ENCODE results near the gene RB1.

DNA sequence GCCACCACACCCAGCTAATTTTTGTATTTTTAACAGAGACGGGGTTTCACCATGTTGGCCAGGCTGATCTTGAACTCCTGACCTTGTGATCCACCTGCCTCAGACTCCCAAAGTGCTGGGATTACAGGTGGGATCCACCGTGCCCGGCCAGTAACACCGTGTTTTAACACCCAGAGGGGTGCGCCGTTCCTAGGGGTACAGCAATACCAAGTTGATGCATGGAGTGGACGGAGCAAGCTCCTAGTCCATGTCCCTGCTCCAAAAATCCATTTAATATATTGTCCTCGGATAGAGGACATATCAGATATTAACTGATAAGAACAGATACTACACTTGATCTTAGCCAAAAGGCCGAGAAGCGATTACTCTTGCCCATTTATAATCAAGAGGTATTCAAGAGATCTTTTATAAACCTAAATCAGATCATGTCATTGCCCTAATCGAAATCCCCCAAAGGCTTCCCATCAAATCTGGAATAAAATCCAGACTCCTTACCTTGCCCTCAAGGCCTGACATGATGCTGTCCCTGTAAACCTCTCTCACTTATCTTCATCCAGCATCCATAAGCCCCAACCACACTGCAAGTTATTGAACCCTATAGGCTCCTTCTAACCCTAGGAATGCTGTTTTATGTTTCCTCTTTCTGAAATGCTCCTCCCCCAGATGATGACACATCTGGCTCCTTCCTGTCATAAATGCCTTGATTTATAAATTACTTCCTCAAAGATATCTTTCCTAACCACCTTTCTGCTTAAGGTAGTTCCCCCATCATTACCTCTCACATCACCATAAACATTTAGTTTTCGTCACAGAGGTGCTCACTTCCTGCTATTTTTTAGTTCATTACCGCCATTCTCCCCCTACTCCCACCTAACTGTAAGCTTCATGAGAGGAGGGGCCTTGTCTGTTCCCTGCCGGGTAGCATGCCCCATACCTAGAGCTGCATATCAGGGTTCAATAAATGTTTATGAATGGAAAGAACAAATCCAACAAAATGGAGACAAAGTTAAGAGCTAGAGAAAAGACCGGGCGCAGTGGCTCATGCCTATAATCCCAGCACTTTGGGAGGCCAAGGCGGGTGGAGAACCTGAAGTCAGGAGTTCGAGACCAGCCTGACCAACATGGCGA is 12.5 kb downstream of the RUBCNL start:
- PRO-cap, result no peak

- PRO-cap, result no peak
Measured at GRCh38 chr13:46403807-46404242, 16.8 kb upstream of the RUBCNL start.

DNA sequence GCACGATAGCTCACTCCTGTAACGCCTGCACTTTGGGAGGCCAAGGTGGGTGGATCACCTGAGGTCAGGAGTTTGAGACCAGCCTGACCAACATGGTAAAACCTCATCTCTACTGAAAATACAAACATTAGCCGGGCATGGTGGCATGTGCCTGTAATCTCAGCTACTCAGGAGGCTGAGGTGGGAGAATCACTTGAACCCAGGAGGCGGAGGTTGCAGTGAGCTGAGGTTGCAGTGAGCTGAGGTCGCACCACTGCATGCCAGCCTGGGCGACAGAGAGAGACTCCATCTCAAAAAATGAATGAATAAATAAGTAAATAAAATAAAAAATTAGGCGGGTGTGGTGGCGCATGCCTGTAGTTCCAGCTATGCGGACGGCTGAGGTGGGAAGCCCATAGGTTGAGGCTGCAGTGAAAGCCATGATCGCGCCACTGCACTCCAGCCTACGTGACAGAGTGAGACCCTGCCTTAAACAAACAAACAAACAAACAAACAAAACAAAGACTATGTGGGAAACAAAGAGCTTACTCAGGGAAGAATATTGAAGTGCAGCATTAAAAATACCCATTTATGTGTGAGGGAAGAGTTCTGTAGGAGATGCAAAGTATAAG is 4.7 kb downstream of the LRCH1 start:
- PRO-cap, result no peak

DNA sequence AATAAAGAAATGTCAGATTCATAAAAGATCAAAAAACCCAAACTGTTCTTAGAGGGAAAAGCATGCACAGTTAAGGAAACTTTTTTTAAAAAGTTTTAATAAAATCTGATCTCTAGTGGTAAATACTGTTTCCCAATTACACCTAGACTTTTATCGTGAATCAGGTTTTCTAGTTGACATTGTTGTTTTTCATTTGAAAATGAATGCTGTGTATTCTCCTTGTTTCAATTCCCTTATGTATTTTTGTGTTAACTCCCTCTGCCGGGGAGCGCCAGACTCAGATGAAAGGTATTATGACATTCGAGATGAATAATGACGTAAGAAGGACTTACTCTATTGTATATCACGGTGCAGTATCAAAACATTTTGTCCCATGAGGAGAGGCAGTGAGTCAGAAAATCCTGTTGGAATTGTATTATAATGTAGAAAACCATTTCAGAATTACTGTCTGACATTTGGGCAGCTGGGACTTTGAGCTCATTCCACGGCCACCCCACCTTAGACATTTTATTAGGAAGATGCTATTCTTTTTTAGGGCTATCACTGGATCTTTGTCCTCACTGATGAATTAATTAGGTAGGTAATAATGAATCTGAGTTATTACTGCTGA is 61.6 kb downstream of the LRCH1 start:
- PRO-cap, result no peak

GRCh38 chr13:46660586-46661494 is 107.9 kb downstream of the LRCH1 start:
- PRO-cap, result no peak

DNA sequence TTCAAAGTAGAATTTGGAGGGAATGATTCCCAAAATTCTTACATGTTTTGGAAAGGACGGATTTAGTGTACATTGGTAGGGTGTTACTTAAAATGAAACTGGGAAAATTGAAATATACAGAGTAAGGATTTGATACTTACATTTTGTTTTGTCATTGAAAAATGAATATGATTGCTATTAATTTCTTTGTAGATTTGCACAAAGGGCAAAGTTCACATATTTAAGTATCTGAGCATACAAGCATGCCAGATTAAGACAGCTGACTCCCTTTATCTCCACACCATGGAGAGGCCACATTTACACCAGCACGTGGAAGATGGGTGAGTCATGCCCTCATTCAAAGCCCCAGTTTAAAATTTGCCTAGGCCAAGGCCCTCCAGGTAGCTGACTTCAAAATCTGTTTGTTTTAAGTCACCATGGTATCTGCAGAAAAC is 109.3 kb downstream of the ESD start:
- PRO-cap, result no peak

GRCh38 chr13:46751601-46752458 is 45.1 kb downstream of the ESD start:
- PRO-cap, result no peak

- PRO-cap, result no peak
Measured at GRCh38 chr13:48239787-48240105, 6.7 kb downstream of the ITM2B start.

GRCh38 chr13:48303567-48304350 is at the start of gene RB1:
Gene RB1, plus strand, starts transcription at chr13:48303751.
- PRO-cap, result bidirectional peak, plus-strand start at chr13:48303751, minus-strand start at chr13:48303702

GRCh38 chr13:48304351-48305191 is 1.0 kb downstream of the RB1 start:
- PRO-cap, result no peak

DNA sequence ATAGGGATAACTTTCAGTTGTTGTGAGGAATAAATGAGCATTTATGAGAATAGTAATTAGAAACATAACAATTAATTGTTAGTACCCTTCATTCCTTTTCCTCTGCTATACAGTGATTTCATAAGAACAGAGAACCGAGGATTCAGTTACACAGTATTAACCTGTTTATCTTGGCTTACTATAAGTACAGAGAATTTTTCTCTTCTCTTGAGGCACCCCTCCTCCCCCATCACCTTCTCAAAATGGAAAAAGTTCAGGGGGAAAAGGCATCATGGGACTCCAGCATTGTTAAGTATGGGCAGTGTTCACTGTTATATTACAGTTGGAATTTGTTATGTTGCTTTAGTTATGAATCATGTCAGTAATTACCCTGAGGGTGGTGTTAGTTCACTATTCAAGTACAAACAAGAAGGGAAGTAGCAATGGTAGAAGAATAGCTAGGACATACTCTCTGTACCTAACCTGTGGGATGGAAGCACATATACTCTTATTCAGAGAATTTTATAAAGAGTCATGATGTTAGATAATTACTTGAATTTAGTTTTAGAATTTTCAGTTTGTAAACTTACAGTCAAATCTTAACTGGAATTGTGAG is 12.1 kb downstream of the LPAR6 start:
- PRO-cap, result no peak

DNA sequence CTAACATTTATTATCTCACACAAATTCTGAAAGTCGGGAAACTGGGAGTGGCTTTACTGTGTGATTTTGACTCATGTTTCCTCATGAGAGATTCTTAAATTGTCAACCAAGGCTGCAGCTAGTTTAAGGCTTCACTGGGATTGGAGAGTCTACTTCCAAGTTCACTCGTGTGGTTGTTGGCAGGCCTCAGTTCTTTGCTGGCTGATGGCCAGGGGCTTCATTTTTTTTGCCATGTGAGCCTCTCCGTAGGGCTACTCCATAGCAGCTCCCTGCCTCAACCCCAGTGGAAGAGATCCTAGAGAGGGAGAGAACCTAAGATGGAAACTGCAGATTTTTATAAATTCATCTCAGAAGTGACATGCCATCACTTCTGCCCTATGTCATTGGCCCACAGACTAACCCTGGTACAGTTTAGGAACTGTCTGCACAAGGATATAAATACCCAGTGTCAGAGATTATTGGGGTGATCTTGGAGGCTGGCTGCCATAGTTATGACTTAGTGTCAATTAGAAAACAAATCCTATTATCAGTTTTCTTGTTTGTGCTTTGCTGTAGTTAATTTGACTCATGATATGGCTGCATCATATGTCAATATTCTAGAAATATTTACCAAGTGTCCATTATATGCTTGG is 24.6 kb upstream of the LPAR6 start:
- PRO-cap, result no peak

- PRO-cap, result no peak
Measured at GRCh38 chr13:48542200-48542504, 9.3 kb upstream of the RCBTB2 start.

GRCh38 chr13:48655089-48655694 is 1.5 kb downstream of the CYSLTR2 start:
- PRO-cap, result no peak

DNA sequence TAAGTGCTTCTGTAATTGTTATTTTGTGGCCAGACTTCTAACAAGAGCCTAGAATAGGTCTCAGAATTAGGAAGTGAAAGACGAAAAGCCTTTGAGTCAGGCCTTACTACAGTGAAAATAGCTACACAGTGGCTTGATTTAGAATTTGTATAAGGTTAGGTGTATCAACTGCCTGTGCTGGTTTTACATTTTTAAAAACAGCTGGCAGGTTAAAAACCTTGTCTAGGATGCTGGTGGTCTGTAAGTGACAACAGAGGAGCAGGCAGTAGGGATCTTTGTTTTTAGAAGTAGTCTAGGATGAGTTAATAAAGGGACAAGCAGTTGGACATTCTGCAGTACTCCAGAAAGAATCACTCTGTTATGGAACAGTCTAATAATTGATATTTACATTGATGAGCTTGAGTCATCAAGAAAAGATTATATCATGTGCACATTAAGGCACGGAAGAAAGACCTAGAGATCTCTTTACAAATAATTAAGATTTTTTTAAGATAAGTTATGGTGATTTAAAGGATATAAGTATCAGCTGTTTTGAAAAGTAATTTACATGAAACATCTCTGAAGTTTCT is 4.5 kb downstream of the FNDC3A start:
- PRO-cap, result no peak

GRCh38 chr13:49187576-49187998 is 32.6 kb upstream of the MLNR start:
- PRO-cap, result unidirectional peak, minus-strand start at chr13:49187750

GRCh38 chr13:49292607-49293282 is 45.0 kb downstream of the CDADC1 start:
- PRO-cap, result no peak

DNA sequence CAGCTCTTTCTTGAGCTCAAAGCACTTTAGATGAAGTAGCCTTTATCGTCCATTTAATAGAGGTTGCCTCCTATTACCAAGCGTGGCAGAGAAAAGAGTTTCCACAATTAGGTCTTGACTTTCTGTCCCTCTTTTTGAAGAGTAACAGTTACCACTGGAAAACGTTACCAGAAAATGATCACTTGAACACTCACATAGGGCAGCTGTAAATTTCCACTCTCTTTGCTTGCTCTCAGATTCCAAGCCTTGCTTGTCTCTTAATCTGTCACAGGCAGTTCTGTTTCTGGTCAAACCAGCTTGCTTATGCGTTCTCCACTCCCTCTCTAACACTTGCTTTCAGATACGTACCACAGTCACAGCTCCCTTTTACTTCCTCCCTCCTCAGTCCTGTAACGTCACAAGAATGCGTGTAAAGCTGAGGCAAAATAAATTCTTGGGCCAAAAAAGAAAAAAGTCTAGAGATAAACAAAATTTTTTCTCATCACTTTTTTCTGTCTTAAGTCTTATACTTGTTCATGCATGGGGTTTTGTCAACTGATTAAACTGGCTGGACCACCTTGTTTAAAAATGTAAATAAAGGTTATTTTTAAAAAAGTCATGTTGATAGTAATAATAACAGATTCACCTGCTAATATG is 42.5 kb downstream of the CAB39L start:
- PRO-cap, result unidirectional peak, minus-strand start at position 328 of the sequence

DNA sequence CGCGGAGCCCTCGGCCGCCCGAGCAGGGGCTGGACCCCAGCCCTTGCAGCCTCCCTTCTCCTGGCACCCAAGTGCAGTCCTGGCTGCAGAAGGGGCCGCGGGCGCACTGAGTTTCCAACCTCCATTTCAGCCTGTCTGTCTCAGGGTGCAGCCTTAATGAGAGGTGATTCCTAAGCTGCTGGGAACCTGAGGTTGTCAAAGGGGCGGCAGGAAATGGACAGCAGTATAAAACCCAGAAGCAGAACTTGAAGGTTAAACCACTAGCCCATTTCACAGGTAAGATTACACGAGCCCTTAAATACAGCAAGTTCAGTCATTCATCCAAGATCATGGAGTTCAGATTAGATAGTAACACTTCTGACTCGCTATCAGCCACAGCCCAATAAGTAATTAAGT is 506 bp downstream of the SETDB2 start:
- PRO-cap, result bidirectional peak, plus-strand start at position 76 of the sequence, minus-strand start at position 137 of the sequence

DNA sequence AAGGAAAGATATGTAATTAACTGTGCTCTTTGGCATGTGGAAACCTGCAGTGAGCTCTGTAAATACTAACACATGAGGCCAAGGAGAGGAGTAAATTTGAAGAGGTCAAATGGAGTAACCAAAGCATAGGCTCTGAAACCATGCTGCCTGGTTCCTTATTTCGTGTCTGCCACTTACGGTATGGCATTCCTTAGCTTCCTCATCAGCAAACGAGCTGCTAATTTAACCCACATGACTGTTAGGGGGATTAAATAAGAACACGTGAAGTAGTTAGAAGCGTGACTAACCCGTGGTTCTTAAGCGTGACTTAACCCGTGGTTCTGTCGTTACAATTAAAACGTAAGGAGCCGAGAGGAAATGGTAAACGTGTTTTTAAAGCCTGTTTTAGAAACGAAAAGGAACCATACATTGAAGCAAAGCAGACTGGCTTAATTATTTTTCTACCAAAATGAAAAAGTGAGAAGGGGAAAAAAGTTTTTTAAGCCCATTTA is 949 bp downstream of the SETDB2 start:
- PRO-cap, result unidirectional peak, minus-strand start at position 168 of the sequence; unidirectional peak, minus-strand start at position 334 of the sequence

All from Metastatic Lung Carcinoma in the Adrenal Gland (tissue), 1 donor.